Duodenum (tissue), 1 donor: ENCODE measurements around a stretch of chr12.

DNA sequence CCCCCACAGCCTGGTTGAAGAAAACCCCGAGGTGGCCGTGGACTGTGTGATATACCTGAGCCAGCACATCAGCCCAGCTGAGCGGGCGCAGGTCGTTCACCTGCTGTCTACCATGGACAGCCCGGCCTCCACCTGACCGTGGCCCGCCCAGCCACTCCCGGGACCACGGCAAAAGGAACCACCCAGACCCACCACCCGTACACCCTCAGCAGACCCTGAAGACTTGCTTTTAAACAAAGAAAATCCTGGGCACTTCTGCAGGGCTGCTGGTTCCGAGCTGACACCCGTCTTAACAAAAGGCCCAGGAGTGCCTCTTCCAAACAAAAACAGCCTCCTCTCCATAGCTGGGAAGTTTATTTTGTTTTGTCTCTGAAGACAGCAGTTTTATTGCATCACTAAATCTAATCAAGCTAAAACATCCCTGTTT lies 42.8 kb downstream of the FOXN4 start:
- PRO-cap: no peak

GRCh38 chr12:109288560-109289078 lies 20.5 kb downstream of the FOXN4 start:
- PRO-cap: no peak

DNA sequence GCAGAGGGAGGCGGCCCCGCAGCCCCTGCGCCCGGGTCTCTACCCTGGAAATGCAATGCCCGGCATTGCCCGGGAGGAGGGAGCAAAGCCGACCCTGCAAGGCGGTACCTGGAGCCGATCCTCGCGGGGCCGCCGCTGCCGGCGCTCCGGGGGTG lies 196 bp downstream of the FOXN4 start:
- PRO-cap: no peak

DNA sequence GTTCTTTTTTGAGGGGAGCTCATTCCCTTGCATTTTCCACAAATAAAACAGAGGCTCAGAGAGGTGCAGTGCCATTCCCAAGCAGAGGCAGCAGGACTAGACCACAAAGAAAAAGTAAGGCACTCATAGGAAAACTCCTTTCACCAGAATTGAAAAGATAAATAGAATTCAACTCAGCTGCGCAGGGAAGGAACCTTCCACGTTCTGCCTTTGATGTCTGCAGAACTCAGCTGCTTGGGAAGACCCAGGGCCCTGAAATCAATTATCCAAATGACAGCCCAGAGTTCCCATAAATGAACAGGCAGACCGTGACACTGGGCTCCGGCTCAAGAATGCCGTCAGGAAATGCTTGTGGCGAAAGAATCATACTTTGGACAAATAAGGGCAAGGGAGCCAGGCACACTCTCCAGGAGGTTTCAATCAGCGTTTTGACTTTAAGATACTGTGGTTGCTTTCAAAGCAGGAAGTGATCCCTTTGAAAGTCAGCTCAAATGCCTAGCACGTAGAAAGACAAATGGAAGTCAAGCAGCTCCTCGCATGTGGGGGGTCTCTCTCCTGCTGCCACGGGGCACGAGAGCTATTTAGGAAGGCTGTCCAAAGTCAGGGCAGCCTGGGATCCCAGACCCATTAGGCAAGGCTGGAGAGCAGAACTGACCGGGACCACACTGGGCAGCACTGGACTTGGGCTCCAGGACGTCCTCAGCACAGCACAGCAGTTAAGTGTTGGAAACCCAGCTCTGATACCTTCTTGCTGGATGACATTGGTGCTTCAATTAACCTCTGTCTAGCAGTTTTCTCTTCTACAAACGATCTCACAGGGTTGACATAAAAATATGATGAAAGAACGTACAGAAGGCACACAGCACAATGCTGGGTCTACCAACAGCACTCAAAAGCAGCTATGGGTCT lies 13.9 kb downstream of the KCTD10 start:
- PRO-cap: no peak

GRCh38 chr12:109469457-109470067 lies 7.5 kb downstream of the KCTD10 start:
- PRO-cap: no peak

DNA sequence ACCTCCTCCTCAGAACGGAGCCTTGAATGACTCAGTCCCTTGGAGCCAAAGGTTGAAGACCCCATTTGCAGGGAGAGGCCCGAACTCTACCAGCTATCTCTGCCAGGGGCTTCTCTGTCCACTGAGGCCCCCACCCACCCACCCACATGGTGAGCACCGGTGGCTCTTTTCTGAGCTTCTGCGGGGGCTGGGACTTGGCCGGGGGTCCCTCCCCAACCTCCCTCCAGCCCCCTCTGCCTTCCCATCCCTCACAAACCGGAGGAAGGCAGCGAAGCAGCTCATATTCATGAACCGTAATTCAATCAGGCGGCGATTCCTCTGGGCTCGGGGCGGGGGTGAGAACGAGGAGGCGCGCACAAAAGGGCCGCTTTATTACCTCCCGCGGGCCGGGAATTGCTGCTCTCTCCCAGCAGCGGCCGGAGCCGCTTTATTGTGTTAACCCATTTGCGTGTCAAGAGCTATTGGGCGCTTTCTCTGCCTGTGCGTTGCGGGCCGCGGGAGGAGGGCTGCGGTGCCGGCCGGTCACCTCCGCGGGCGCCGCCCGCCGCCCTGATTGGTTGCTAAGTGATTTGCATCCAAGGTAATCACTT lies 4.6 kb downstream of the FAM222A start:
- PRO-cap: no peak

- PRO-cap: no peak
These were observed 22.1 kb downstream of the FAM222A start for GRCh38 chr12:109735578-109736330.

GRCh38 chr12:109881136-109881580 lies 817 bp upstream of the GLTP start:
- PRO-cap: no peak

GRCh38 chr12:110033721-110034131 lies 14.6 kb downstream of the C12orf76 start:
- PRO-cap: no peak

DNA sequence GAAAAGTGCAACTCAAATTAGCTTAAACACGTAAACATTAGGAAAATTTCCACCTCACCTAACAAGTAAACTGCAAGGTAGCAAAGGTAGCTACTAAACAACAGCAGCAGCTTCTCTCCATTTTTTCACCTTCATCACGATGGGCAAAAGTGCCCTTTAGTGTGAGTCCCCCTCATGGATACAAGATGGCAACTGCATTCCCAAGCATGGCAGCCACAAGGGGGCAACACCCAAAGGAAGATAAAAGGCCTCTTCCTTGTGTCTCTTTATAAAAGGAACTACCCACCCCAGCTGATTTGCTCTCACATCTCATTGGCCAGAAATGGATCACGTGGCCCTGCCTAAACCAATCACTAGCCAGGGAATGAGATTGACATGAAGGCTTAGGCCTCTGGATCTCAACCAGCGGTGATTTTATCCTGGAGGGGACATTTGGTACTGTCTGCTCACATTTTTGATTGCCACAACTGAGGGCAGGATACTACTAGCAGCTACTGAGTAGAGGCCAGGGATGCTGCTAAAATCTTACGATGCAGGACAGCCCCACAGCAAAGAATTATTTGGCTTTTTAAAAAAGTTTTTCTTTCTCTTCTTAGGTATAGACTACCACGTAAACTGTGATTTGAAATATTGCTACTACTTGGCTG lies 21.9 kb upstream of the IFT81 start:
- PRO-cap: no peak

DNA sequence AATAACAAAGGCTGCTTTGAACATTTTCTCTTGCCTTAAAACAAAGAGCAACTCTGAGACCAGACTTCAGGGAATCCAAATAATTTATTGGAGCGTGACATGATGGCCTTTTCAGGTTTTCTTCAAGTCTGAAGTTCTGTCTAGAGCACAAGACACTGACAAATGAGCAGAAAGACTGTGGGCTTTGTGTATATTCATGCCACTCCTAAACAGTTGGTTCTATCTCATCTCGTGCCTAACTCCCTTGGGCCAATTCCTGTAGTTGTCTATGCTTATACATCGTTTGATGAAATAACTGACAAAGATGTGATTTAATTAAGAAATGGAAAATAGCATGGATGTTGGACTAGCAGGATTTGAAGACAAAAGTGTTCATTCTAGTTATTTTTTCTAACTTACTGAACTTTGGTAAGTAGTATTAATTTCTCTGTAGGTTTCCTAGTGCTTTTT lies 47.5 kb downstream of the IFT81 start:
- PRO-cap: no peak

DNA sequence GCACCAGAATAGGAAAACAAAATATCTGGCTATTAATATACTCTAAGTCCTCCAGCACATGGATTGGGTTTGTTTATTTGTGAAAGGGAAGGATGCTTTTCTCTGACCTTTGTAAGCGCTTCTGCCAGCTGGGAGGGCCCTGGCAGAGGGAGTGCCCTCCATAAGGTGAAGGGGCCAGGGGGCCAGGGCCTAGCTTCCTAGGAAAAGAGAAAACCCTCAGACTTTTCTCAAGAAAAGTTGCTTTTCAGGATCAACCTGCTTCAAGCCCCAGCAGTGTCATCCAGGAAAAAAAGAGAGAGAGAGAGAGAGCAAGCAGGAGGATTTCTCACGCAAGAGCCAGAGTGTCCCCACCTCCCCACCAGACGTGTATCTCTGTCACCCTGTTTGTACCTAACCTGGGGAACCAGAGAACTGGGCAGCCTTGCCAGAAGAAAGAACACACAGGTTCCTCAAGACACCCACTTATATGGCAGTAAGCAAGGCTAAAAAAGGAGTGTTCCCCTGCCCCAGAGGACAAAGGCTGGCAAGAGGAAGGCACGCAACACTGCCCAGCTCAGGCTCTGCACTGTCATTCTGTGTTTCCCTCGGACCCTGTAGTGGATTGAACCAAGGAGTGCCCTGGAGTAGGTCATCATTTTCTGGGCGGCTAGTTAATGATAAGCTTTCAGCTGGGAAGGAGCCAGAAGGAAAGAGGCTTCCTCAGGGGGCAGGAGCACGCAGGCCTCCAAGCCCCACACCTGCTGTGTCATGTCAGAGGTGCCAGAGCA lies 34.0 kb upstream of the ATP2A2 start:
- PRO-cap: bidirectional peak, plus-strand start at position 516 of the sequence, minus-strand start at position 438 of the sequence; bidirectional peak, plus-strand start at position 682 of the sequence, minus-strand start at position 575 of the sequence

GRCh38 chr12:110248063-110248511 lies 33.0 kb upstream of the ATP2A2 start:
- PRO-cap: no peak

GRCh38 chr12:110270259-110271154 lies 10.5 kb upstream of the ATP2A2 start:
- PRO-cap: no peak

- PRO-cap: no peak
These were observed 1.5 kb downstream of the ATP2A2 start for GRCh38 chr12:110282520-110282924.

DNA sequence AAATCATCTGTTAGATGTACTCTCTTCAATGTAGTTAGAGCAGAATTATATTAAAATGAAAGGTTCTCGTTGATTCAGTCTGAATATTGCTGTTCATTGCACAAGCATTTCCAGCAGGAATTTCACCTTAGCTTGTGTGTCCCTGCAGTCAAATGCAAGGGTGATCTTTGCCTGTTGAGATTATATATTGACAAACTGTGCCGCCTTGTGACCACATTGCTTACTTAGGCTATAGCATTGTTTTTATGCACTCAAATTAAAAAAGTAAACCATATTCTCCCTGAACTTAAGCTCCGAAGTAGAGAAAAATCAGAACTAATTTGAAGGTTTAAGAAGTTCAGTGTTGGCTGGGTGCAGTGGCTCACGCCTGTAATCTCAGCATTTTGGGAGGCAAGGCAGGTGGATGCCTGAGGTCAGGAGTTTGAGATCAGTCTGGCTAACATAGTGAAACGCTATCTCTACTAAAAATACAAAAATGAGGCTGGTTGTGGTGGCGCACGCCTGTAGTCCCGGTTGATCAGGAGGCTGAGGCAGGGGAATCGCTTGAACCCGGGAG lies 39.6 kb downstream of the ATP2A2 start:
- PRO-cap: no peak

- PRO-cap: no peak
These were observed 54.5 kb downstream of the ATP2A2 start for GRCh38 chr12:110335090-110336311.

- PRO-cap: no peak
These were observed 240 bp downstream of the RAD9B start for GRCh38 chr12:110502434-110502708.

- PRO-cap: no peak
These were observed 40.3 kb downstream of the PPTC7 start for GRCh38 chr12:110542762-110543358.

- PRO-cap: no peak
These were observed 36.5 kb downstream of the PPTC7 start for GRCh38 chr12:110546594-110547008.